Panc1 (cell line): ENCODE measurements around a stretch of chr19.

DNA sequence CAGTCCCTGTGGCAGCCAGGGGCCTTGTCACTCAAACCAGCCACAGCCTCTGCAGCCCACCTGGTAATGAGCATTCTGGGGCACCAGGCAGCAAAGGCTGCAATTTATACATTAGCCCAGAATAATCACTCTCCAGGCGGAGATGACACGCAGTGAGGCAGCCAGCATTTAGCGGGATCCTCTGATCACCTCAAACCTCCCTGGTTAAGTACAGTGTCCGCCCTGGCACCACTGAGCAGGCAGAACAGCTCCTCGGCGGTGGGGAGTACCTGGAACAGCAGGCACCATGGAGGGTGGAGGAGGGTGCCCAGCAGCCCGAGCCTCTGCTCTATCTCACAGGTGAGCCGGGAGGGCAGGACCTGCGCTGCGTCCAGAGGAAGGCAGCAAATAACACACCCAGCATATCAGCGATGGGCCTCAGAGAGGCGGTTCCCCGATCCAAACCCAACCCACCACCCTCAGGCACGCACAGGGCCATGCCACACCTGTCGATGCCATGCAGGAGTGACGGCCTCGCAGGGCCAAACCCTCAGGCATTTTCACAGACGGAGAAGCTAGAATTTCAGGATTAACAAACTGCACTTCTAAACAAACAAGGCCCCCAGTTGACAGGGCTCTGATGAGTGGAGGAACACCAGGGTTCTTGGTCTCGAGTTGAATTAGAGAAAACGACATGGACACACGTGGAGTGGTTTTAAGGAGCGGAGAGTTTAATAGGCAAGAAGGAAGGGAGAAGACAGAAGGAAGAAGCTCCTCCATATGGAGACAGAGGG lies 11.8 kb downstream of the PEPD start:
- RRBS, 2 experiments, result no CpG with 5 or more reads among the region's 22 CpGs

- RRBS, 2 experiments, result 14% methylated on average over 4 of the region's 50 CpGs; no CpG with 5 or more reads in 1 of the 2 experiments
Measured at GRCh38 chr19:33795193-33795691, 1.4 kb upstream of the KCTD15 start.

GRCh38 chr19:34218151-34218664 lies 36.1 kb upstream of the GARRE1 start:
- RRBS, 2 experiments, result no CpG with 5 or more reads among the region's 14 CpGs

DNA sequence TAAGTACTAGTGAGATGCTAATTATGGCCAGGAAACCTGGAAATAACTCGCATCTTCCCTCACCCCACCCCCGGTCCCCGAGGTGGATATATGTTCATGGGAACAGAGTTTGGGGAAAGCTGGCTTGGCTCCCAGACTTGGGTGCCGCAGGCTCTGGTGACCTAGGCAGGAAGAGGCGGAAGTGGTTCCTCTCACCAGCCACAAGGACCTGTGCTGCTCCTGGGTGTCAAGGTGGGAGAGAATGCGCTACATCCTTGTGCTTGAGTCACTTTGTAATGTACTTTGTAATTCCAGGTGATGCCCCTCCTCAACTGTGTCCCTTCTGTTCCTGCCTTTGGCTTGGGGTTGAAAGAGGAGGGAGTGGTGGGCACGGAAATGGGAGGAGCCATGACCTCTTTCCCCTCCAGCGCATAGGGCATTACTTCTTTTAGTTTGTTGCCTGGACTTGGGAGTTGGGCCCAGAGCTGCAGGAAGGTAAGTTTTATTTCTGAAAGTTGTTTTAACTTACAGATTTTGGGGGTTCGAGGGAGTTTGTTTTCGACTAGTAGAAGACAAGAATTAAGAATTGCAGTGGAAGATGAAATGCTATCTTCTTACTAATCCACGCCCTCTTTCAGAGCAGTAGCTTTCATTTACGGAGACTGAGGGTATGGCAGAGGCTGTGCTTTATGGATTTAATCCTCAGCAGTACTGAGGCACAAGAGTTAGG lies 10.9 kb downstream of the GARRE1 start:
- RRBS, 2 experiments, result no CpG with 5 or more reads among the region's 12 CpGs

- RRBS, 2 experiments, result no CpG with 5 or more reads among the region's 5 CpGs
Measured at GRCh38 chr19:34299588-34299954, 45.2 kb downstream of the GARRE1 start.

DNA sequence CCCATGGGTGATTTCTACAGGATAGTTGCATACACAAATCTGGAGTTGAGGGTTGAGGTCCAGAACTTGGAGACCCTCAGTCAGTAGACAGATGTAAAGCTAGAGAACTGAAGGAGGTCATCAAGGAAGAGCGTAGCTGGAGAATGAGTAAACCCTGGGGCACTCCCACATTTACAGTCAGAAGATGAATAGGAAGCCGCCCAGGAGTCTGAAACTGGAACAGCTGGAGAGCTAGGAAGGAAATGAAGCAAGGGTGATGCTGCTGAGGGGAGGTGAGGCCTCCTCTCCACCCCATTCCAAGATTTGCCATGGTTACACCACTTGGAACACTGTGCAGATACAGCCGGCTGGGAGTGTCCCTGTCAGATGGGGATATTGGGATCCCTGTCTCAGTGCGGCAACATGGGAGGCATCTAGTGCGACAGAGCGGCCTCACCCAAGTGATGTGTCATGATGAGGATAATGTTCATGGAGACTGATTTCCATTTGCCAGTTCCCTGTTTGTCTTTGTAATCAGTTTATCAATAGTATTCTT lies 51.8 kb upstream of the GPI start:
- RRBS, 2 experiments, result no CpG with 5 or more reads among the region's 6 CpGs

- RRBS, 2 experiments, result no CpG with 5 or more reads among the region's 29 CpGs
Measured at GRCh38 chr19:34497156-34498104, 15.9 kb downstream of the WTIP start.

DNA sequence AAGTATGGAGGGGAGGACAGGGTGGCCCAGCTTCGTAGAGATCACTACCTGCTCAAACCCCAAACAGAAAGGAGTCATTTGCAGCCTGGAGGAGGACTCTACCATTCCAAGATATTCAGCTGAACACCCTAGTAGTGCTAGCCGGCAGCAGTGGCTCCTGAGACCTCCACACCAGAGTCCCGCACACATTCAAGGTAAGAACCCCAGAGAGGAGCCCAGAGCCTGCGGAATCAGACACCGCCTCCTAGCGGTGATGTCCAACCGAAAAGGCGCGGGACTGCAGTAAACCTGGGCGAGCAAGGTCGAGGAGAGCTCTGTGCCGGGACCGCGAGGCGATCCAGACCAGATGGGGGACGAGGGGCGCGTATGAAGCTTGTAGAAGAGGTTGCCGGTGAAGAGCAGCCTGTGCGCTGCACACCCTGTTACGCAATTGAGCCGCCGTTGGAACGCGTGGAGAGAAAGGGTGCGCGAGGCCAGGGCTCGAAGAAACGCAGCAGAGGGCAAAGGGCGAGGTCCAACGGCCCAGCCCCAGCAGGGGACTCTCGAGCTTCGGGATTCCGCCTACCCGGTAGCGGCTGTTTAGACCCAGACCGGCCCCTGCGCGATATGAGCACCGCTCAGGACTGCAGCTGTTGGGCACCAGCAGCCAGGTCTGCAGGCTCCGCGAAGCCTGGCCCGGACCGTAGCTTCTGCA lies 65.7 kb upstream of the ZNF599 start:
- RRBS, 2 experiments, result 32 to 33% methylated on average over 20 of the region's 44 CpGs

- RRBS, 2 experiments, result 5 to 22% methylated on average over 8 to 9 of the region's 32 CpGs
Measured at GRCh38 chr19:34999069-35000065, 756 bp upstream of the GRAMD1A start.

GRCh38 chr19:35000852-35001631 lies 919 bp downstream of the GRAMD1A start:
- RRBS, 2 experiments, result 1 to 4% methylated on average over 15 of the region's 29 CpGs

GRCh38 chr19:35004230-35004729 lies 4.2 kb downstream of the GRAMD1A start:
- RRBS, 2 experiments, result no CpG with 5 or more reads among the region's 11 CpGs

DNA sequence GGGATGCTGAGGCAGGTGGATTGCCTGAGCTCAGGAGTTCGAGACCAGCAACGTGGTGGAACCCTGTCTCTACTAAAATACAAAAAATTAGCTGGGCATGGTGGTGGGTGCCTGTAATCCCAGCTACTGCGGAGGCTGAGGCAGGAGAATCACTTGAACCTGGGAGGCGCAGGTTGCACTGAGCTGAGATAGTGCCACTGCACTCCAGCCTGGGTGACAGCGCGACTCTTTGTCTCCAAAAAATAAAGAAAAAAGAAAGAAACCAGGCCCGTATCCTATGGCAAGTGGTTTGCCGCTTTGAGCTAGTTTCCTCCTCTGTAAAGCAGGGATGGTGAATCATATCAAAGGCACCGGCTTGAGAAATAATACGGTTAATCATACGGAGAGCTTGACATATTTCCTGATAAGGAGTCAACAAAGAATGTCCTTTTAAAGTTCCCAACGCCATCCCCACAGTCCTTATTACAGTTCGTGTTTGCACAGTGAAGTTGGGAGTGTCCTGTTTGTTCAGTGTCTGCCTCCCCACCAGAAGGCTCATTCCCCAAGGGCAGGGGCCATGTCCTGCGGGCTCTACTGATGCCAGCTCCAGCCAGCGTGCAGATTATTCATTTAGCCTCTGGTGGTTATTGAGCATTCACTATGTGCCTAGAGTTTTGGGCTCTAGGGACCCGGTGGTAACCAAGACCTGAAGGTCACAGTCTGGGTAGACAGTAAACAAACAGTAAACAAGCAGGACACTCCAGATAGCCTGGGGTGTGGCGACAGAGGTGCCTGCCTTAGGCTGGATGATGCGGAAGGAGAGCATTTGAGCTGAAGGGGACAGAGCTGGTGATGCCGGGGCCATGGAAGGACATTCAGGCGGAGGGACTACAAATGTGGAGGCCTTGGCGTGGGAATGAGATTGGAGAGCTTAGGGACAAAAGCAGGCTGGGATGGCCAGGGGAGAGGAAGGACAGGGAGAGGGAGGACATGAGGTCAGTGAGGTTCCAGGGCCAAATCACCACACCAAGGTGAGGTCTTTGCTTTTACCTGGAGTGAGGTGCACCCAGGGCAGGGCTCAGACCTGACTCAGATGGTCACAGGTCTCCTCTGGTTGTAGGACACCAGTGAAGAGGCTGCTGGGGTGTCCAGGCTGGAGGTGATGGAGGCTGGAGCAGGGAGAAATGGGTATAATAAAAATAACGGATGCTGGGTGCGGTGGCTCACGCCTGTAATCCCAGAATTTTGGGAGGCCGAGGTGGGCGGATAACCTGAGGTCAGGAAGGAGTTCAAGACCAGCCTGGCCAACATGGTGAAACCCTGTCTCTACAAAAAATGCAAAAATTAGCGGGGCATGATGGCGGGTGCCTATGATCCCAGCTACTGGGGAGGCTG lies 6.5 kb downstream of the GRAMD1A start:
- RRBS, 2 experiments, result no CpG with 5 or more reads among the region's 28 CpGs

DNA sequence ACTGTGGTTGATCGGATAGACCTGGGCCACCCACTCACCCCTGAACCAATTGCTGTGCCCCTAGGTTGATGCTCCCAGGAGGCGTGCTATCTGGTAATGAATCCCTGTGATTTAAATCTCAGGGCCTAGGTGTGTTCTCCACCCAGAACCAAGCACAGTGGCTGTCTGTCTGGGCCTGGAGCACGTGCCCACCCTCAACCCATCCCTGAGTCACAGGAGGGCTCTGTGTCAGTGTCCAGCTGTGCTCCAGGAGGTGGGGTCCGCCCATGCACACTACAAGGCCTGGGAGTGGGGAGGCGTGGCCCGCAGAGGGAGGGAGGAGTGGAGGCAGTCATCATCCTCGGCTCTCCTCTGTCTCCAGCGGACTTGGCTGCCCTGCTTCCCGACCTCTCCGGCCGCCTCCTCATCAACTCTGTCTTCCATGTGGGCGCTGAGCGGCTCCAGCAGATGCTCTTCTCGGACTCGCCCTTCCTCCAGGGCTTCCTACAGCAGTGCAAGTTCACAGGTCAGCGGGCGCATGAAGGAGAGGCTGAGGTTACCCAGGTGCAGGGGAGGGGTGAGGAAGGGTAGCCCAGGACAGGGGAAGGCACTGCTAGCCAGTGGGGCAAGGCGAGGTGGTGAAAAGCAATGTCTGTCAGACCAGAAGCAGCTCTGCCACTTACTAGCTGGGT lies 14.7 kb upstream of the SCN1B start:
- RRBS, 2 experiments, result no CpG with 5 or more reads among the region's 18 CpGs

DNA sequence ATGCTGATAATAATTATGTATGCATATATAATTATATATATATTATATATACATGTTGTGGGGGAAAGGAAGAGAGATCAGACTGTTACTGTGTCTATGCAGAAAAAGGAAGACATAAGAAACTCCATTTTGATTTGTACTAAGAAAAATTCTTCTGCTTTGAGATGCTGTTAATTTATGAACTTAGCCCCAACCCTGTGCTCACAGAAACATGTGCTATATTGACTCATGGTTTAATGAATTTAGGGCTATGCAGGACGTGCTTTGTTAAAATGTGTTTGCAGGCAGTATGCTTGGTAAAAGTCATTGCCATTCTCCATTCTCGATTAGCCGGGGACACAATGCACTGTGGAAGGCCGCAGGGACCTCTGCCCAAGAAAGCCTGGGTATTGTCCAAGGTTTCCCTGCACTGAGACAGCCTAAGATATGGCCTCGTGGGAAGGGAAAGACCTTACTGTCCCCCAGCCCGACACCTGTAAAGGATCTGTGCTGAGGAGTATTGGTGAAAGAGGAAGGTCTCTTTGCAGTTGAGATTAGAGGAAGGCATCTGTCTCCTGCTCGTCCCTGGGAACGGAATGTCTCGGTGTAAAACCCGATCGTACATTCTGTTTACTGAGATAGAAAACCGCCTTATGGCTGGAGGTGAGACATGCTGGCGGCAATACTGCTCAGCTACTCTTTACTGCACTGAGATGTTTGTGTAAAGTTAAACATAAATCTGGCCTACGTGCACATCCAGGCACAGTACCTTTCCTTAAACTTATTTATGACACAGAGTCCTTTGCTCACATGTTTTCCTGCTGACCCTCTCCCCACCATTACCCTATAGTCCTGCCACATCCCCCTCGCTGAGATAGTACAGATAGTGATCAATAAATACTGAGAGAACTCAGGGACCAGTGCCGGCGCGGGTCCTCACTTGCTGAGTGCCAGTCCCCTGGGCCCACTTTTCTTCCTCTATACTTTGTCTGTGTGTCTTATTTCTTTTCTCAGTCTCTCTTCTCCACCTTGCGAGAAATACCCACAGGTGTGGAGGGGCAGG lies 5.2 kb downstream of the LGI4 start:
- RRBS, 2 experiments, result no CpG with 5 or more reads among the region's 19 CpGs

- RRBS, 2 experiments, result no CpG with 5 or more reads among the region's 8 CpGs
Measured at GRCh38 chr19:35196782-35197367, 31.7 kb downstream of the FAM187B start.

GRCh38 chr19:35207451-35207974 lies 21.0 kb downstream of the FAM187B start:
- RRBS, 2 experiments, result no CpG with 5 or more reads among the region's 8 CpGs

DNA sequence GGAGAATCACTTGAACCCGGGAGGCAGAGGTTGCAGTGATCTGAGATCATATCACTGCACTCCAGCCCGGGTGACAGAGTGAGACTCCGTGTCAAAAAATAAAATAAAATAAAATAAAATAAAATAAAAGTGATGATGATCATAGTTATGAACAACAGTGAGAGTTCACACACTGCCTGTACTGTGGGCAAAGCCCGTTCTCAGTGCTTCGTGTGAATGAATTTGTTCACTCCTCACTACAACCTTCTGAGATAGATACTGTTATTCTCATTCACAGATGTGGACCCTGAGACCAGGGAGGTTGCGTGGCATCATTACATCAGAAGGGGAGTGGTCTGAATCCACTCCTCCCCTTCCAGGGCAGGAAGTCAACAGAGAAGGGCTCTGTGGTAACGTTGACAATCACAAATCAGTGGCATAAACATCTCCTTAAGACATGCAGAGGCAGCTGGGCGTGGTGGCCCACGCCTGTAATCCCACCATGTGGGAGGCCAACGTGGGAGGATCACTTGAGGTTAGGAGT lies 17.9 kb downstream of the FAM187B start:
- RRBS, 2 experiments, result no CpG with 5 or more reads among the region's 10 CpGs

- RRBS, 2 experiments, result 1 to 6% methylated on average over 6 of the region's 44 CpGs
Measured at GRCh38 chr19:35247381-35248230, 1.2 kb upstream of the LSR start.

- RRBS, 2 experiments, result under 1 to 7% methylated on average over 16 to 17 of the region's 33 CpGs
Measured at GRCh38 chr19:35267939-35268159, 913 bp upstream of the USF2 start.

GRCh38 chr19:35268233-35268317 lies 687 bp upstream of the USF2 start:
- RRBS, 2 experiments, result no CpG with 5 or more reads among the region's 7 CpGs